Gastrocnemius medialis (tissue), 3 donors: ENCODE measurements around a stretch of chr15.

- PRO-cap = no peak
- RAMPAGE, long total RNA, 3 experiments = no peak in any of the 3 experiments
Observed at GRCh38 chr15:92981067-92982145, 81.3 kb downstream of the CHD2 start.

- PRO-cap = no peak
- RAMPAGE, long total RNA, 3 experiments = no peak in any of the 3 experiments
Observed at GRCh38 chr15:92982146-92983135, 82.3 kb downstream of the CHD2 start.

DNA sequence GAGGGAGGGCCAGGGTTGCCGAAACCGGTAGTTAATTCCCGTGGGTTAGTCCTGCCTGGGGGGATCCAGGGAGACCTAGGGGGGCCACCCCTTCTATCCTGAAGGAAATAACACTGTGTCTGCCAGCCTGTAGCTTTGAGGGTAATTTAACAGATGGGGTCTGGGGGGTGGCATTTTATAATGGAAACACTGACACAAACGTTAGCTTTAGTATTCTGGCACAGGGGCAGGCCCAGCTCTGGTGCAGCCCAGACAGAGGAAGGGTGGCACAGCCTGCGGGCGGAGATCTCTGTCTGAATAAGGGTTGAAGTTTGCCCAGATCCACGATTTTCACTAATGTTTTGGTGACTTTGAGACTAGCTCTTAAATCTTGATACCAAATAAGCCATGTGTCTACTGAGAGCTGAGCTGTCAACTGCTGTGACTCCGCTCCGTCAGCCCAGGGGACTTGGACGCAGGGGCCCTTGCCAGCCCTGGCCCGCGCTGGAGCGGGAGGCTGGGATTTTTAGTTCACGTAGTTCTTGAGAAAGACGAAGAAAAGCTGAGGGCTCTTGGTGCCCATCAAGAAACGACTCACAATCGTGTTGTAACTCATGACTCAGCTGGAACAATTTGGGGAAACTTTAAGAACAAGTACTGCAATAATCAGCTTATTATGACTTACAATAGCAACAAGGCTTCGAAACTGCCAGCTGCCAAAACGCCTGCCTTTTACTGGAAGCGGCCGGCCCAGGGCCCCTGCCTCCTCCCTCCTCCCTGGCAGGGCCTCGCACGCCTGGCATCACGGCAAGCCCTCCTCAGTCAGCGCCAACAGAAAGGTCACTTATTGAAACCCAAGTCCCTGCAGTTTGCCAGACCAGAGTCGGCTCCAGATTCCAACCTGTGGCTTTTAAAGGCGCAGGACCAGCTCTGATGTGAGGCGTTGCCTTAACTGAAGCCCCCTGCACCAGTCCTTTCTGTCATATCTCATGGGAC, 60.4 kb downstream of the RGMA start:
- PRO-cap = bidirectional peak, plus-strand start at position 854 of the sequence, minus-strand start at position 523 of the sequence
- RAMPAGE, long total RNA, 3 experiments = no peak in any of the 3 experiments

DNA sequence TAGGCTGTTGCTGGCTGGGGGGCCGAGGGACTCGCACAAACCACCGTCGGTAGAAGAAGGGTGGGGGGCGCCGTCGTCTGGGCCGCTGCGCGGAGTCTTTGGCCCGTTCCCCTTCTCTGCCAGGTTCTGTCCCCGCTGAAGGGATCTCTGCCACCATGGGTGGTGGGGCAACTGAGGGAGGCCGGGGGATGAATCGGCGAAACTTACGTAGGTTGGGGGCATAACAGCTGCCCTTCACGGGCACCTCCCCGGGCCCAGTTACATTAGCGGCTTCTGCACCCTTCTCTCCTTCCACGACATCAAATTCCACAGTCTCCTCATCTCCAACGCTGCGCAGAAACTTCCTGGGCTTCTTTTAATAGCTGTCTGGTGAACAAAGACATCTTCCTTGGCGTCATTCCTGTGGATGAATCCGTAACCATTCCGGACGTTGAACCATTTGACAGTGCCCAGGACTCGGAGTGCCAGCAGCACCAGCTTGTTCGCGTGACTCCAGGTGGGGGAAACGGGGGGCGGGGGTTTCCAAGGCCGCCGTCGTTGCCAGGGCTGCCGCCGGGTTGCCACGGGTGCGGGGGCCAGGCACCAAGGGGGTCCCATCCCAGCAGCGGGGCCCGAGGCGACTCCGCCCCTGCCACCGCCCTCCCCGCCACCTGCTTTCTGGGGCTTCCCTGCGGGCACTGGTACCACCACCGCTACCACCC, 23.0 kb downstream of the RGMA start:
- PRO-cap = bidirectional peak, plus-strand start at position 439 of the sequence, minus-strand start at position 337 of the sequence
- RAMPAGE, long total RNA, 3 experiments = no peak in any of the 3 experiments

DNA sequence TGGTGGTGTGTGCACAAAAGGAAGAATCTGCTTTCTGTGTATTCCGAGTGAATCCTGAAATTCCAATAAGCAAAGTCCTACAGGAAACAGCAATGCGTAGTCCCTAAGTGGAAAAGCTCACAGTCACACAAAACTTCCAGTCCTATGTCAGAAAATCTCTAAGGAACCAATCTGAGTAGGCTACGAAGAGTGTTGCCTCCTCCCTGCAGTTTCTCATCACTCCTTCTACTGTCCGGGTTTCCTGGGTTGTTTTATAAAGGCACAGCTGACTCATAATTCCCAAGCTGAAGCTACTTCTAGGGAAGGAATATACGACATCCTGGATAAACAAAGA, 65.6 kb upstream of the RGMA start:
- PRO-cap = no peak
- RAMPAGE, long total RNA, 3 experiments = no peak in any of the 3 experiments

GRCh38 chr15:93247673-93248040, 158.6 kb upstream of the RGMA start:
- PRO-cap = no peak
- RAMPAGE, long total RNA, 3 experiments = no peak in any of the 3 experiments

- PRO-cap = unidirectional peak, minus-strand start at chr15:93614992
- RAMPAGE, long total RNA, 3 experiments = no peak in any of the 3 experiments
Observed at GRCh38 chr15:93614731-93615214, 525.8 kb upstream of the RGMA start.

DNA sequence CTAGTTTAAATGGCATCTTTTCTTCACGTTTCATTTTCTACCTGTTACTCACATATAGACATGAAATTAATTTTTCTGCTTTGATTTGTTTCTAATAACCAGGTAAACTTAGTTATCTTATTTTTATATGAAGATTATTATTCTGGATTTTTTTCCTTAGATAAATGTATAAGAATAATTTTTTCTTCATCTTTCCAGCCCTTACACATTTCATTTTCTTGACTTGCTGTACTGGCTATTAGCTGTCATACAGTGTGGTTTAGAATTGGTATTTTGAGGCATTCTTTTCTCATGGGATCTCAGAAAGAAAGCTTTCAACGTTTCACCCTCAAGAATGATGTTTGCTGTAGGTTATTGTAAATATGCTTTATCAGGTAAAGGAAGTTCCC, 232.0 kb downstream of the MCTP2 start:
- PRO-cap = no peak
- RAMPAGE, long total RNA, 3 experiments = no peak in any of the 3 experiments

DNA sequence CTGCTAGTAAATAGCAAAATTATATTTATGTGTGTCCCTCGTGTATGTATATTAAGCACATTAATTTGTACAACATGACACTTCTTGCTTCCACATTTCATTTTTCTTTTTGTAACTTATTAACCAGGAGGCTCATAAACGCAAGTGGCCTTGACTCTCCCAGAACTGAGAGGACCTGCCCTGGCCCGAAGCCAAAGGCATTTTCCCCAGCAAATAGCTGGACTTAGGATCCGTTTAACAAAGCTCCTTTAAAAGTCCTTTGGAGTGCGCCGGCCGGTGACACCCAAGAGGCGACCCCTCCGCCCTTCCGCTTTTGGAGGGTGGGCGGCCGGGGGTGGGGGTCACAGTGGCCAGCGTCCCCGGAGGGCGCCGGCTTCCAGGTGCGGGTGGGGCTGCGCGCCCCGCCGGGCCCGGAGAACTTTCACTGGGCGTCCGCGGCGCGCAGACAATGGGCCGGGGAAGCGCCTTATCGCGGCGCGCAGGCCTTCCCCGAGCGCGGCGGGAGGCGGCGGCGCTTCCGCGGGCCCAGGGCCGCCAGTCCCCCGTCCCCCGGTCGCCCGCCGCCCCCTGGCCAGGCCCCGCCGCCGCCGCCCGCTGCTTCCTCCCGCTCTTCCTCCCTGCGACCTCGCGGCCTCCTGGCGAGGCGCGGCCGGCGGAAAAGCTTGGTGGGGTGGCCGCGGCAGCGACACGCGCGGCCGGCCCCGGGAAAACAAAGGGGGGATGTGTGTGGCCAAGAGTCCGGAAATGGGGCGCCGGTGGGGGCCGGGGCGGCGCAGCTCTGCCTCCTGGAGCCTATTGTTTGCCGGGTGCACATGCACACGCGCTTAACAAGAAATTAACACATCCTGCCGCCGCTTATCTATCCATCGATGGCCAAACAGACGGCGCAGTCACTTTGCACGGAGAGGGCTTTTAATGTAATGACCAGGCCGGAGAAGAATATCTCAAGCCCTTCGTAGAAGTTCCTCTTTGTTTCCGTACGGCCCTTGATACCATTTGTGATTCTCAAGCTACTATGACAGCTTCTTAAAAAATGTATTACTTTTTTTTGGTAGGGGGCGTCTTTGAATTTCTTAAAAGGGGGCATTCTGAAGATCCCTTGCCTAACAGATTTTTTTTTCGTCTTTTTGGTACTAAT, 613.5 kb downstream of the MCTP2 start:
- PRO-cap = no peak
- RAMPAGE, long total RNA, 3 experiments = no peak in any of the 3 experiments

- PRO-cap = no peak
- RAMPAGE, long total RNA, 3 experiments = no peak in any of the 3 experiments
Observed at GRCh38 chr15:95018757-95019620, 787.6 kb downstream of the MCTP2 start.

GRCh38 chr15:95161954-95162507, 930.7 kb downstream of the MCTP2 start:
- PRO-cap = no peak
- RAMPAGE, long total RNA, 3 experiments = no peak in any of the 3 experiments

GRCh38 chr15:95196159-95197025, 965.0 kb downstream of the MCTP2 start:
- PRO-cap = no peak
- RAMPAGE, long total RNA, 3 experiments = no peak in any of the 3 experiments

DNA sequence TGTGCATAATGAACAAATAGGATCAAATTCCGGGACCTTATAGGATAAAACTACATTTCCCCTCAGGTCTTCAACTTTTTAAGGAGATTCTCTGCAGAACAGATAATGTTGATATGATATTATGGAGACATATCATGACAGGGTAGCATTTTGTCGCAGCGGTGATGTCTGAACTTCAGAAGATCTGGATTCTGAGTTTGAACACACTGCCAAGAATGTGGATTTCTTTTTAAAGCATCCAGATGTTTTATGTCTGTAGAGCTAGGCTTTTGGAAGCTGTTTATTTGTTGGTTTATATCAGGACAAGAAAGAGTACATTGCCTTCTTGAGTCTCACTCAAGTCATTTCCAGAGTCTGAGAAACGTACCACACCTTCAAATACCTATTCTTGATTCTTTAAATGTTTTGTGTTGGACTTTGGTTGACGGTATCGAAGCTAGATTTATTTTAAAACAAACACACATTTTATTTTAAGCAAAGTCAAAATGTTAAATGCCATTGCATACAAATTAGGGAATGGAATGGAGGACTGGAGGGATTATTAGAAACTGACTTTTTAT, 1047.6 kb downstream of the MCTP2 start:
- PRO-cap = no peak
- RAMPAGE, long total RNA, 3 experiments = no peak in any of the 3 experiments

GRCh38 chr15:95286106-95286766, 1044.3 kb upstream of the NR2F2 start:
- PRO-cap = no peak
- RAMPAGE, long total RNA, 3 experiments = no peak in any of the 3 experiments

- PRO-cap = no peak
- RAMPAGE, long total RNA, 3 experiments = no peak in any of the 3 experiments
Observed at GRCh38 chr15:95289275-95289492, 1041.3 kb upstream of the NR2F2 start.

- PRO-cap = no peak
- RAMPAGE, long total RNA, 3 experiments = no peak in any of the 3 experiments
Observed at GRCh38 chr15:95302148-95302761, 1028.2 kb upstream of the NR2F2 start.

DNA sequence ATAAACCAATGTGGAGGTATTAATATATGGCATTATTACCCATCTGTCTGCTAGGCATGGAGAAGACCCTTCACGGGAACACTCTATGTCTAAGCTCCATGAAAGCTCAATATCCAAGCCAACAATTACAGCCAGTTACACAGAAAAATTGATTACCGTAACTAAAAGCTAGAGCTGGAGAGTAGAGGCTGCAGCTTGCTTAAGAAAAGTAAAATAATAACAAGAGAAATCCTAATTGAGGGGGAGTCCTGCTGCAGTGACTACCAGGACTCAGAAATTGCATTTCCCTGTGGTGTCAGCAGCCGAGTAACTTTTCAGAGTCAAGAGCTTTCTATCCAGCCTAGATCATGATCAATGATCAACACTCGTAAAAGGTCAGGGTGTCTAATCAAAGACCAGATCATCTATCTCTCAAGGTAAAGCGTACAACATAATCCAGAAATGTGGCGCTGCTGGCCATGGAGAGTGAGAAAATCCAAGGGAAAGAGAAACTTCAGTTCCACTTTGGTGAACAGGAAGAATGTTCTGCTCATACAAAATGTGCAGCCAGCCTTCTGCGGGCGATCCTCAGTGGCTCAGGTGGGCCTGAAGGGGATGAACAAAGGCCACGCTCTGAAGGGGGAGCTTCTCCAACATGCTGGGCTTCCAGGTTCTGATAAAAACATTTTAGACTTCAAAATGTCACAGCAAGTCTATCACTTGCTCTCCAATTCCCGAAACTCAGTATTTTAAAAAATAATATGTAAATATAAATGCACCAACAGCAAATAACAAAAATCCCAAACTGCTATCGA, 1005.9 kb upstream of the NR2F2 start:
- PRO-cap = no peak
- RAMPAGE, long total RNA, 3 experiments = no peak in any of the 3 experiments

DNA sequence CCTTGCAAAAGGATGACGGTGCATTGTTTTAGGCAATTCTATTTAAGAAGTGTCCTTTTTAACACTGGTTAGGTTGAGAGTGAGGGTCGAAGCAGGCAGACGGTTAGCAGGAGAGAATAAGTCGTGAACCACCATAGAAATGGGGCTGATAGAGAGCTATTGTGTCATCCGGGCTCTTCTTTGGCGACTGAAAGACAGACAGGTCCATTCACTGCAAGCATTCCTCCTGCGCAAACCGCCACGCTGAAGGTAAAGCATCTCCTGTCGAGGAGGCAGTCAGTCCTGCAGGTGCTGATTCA, 1002.9 kb upstream of the NR2F2 start:
- PRO-cap = bidirectional peak, plus-strand start at position 167 of the sequence, minus-strand start at position 125 of the sequence
- RAMPAGE, long total RNA, 3 experiments = no peak in any of the 3 experiments

GRCh38 chr15:95469616-95470143, 860.8 kb upstream of the NR2F2 start:
- PRO-cap = no peak
- RAMPAGE, long total RNA, 3 experiments = no peak in any of the 3 experiments

DNA sequence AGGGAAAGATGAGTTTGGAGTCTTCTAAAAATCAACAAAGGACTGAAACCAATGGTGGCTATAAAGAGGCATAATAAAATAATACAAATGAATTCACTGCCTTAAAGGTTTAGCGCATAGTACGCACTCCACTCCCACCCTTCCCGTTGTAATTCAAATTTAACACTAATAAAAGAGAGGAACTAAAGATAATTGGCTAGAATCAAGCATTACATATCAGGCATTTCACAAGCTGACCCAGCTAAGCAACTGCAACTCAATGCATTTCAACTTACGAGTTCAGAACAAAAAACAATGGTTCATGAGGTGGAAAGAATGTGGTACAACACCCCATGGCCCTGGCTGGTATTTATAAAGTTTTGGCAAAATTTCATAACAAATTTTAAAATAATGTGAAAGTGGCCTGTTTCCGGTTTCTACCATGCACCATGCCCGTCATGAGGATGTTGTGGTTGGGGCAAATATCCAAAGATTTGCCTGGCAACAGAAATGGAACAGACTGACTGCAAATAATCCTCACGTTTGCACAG, 455.4 kb upstream of the NR2F2 start:
- PRO-cap = no peak
- RAMPAGE, long total RNA, 3 experiments = no peak in any of the 3 experiments